ENCODE results near the genes MAP4K3 and TMEM178A.

DNA sequence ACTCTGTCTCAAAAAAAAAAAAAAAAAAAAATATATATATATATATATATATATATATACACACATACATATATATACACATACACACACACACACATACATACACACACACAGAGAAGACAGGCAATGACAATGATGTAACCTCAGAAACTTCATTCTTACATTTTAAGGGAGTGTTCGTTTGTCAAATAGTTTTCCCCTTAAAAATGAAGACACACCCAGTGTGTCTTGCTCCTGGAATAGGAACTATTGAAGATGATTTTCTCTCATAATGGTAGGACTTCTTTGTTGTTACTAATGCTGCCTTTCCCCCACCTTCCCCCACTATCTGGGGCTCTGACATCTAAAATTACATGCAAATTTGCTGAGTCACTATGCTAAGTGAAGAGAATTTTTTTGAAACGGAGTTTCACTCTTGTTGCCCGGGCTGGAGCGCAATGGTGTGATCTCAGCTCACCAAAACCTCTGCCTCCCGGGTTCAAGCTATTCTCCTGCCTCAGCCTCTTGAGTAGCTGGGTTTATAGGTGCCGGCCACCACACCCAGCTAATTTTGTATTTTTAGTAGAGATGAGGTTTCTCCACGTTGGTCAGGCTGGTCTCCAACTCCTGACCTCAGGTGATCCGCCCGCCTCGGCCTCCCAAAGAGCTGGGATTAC is 48.1 kb downstream of the DHX57 start:
- PRO-cap: no peak

DNA sequence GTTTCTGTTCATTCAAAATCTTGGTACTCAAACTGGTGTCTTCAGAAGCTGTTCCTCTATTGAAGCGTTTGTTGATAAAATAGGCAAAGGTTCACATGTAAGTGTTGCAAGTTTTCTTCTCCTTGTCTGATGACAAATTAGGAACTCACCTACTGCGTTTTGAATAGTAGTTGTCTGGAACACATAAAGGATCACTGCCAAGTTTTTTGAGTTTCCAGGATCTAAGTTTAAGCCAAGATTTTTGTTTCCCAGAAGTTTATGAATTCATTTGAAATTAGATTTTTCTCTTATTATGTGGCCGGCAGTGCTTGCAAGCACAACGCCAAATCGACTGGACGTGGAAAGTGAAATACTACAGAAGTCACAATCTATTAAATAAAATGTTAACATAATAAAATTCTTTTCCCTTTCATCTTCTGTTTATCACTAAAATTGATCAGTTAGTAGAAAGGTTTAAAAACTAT is 85.4 kb downstream of the ARHGEF33 start:
- PRO-cap: no peak

GRCh38 chr2:39052529-39052865 is 68.4 kb downstream of the SOS1 start:
- PRO-cap: no peak

- PRO-cap: unidirectional peak, plus-strand start at chr2:39217104
Observed at GRCh38 chr2:39216847-39217374, 96.1 kb upstream of the SOS1 start.

GRCh38 chr2:39243508-39244543 is 123.0 kb upstream of the SOS1 start:
- PRO-cap: no peak

DNA sequence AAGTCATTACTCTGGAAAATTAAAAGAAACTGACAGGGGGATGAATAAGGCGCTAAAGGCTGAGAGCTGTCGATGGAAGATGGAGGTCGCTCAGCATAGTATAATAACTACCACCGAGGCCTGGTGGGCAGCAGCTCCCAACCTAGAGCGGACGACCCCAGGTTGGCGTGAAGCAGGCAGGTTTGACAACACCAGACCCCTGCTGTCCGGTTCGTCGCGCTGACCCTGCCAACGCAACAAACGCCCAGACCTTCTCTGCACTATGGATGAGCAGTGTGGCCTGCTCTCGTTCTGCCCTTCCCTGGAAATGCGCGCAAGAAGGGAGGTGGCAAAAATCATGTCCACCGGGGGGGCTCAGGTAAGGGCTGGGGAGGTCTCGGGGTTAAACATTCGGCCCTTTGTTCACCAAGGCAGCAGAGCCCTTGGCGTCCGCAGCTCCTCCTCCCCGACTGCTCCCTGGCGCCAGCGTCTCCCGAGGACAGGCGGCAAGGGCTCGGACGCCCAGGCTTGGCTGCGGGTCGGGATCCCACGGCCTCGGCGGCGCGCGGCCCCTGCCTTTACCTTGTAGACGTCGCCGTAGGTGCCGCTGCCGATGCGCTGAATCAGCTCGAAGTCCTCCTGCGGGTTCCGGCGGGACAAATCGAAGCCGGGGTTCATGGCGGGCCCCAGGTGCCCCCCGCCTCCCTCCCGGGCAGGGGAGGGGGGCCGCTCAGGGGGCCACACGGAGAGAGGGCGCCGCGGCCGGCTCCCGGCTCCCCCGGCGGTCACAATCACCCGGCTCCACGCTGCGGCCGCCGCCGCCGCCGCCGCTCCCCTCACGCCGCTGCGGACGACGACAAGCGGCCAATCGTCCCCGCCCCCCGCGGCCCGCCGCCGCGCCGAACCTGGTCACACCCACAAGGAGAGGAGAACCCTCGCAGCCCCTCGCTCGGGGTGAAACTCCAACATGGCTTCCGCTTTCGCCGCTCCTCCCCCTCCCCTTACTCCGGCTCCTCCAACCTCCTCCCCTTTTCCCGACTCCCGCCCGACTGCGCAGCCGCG is at the start of gene MAP4K3:
TSS of gene MAP4K3 (minus strand) at position 955 of the 1,041 bp plus-strand sequence.
- PRO-cap: bidirectional peak, plus-strand start at position 504 of the sequence, minus-strand start at position 451 of the sequence; bidirectional peak, plus-strand start outside the sequence, minus-strand start at position 982 of the sequence

DNA sequence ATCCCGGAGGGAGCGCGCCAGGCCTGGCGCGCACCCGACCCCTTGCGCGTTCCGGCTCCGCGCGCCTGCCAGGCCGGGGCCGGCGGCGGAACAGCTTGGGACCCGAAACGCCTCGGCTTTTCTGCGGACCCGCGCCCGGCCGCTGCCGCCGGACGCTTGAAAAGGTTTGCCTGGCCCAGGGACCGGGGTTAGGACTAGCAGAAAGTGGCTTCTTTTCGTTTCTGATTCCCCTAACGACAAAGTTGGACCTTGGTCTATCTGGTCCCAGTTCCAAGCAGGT is 227 bp upstream of the MAP4K3 start:
- PRO-cap: bidirectional peak, plus-strand start at position 71 of the sequence, minus-strand start outside the sequence

DNA sequence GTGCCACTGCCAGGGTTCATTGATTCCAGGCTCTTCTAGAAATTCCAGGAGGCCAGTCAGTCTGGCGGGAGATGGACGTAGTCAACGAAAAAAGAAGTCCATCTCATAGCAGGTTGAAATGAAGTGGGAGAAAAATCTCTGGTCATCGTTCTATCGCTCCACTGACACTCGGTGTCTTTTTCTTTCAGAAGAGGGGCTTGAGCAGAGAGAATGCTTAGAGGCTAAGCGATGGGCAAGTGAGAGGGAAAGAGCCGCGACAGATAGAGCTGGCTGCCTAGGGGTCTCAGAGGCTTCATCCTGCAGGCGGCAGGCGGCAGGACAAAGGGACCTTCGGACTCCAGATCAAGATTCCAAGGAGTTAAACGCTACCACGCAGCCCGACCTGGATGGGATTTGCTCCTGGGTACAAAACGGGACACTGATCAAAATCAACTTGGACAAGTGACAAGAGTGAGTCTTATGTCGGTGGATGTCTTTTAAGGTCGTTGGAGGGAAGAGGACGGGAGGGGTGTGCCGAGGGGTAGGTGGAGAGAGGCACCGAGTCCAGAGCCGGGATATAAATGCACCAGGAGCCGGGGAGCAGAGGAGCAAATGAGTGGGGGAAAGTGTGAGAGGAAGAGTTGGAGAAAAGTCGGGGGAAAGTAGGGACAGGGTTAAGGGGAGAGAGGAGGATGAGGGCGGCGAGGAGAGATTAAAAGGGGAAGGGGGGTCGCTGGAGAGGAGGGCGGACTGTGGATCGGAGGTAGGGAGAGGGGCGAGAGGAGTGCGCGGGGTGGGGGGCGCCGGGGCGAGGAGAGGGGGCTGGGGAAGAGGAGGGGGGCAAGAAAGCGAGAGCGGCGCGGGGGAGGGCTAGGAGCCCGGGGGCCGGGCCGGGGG is 580 bp upstream of the TMEM178A start:
- PRO-cap: no peak

DNA sequence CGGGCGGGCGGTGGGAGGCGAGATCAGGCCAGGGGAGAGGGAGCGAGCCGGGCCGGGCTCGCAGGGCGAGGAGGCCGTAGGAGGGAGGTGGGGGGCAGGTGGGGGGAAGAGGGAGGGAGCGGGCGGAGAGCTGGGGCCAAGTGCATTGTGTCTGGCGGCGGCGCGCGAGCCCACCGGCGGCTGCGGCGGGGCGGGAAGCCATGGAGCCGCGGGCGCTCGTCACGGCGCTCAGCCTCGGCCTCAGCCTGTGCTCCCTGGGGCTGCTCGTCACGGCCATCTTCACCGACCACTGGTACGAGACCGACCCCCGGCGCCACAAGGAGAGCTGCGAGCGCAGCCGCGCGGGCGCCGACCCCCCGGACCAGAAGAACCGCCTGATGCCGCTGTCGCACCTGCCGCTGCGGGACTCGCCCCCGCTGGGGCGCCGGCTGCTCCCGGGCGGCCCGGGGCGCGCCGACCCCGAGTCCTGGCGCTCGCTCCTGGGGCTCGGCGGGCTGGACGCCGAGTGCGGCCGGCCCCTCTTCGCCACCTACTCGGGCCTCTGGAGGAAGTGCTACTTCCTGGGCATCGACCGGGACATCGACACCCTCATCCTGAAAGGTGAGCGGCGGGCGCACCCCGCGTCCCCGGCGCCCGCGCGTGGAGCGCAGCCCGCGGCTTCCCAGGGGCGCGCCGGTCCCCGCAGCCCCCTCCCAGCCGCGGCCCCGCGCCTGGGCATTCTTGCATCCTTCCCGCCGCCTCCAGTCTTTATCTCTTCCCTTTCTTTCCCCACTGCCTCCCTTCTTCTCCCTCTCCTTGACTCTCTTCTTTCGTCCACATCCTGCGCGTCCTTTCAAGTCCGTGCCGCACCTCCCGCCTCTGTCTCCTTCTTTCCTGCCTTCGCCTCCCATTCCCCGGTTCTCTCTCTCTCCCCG is at the start of gene TMEM178A:
TSS of gene TMEM178A (plus strand) at position 143 of the 914 bp plus-strand sequence.
- PRO-cap: no peak

- PRO-cap: no peak
Observed at GRCh38 chr2:39753237-39753785, 25.7 kb downstream of the THUMPD2 start.

DNA sequence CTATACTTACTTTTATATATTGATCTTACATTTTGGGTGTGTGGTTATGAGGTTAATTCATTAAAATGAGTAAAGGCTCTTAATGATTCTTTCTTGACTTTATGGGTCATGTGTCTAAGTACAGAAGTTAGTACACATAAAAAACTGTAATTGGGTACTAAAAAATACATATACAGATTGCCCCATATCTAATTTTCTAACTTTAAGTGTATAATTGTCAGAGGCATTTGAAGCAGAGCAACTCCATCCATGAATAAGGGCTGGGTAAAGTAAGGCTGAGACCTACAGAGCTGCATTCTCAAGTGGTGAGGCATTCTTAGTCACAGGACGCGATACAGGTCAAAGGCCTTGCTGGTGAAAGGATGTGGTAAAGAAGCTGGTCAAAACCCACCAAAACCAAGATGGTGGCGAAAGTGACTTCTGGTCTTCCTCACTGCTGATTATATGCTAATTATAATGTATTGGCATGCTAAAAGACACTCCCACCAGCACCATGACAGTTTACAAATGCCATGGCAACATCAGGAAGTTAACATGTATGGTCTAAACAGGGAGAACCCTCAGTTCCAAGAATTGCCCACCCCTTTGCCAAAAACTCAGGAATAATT is 50.0 kb downstream of the SLC8A1 start:
- PRO-cap: no peak

GRCh38 chr2:40534582-40535202 is 82.8 kb upstream of the SLC8A1 start:
- PRO-cap: no peak

GRCh38 chr2:41840481-41841658 is 207.0 kb upstream of the PKDCC start:
- PRO-cap: unidirectional peak, plus-strand start at chr2:41841052

DNA sequence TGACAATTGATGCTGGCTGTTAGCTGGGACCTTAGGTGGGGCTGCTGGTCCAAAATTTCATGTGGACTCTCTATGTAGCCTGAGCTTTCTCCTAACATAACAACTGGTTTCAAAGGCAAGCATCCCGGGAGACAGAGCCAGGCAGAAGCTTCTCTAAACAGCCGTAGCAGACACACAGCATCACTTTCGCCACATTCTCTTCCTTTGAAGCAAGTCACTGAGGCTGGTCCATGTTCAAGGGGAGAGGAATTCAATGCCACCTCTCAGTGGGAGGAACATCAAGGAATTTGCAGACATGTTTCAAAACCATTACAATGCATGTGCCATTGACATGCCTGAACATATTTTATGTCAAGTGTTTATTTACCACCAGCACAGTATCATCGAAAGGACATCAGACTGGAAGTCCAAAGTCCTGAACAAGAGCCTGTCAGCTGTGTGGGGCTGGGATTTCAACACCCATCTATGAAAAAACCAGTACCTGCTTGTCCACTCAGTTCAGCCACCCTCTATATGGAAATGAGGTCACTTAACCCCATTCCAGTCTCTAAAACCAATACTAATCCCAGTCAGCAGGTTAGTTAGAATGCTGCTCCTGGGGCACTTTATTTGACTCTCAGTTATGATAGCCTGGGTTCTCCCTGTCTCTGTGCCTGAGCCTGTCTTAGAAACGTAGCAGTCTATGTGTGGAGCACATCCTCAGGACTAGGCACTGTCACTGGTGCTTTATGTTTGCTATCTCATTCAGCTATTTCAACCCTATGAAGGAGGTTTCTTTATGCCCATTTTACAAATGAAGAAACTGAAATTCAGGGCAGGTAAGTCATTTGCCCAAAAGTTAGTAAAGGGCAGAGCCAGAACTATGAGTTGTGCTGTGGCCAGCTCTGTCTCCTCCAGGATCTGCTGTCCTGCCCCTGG is 152.7 kb upstream of the PKDCC start:
- PRO-cap: no peak

GRCh38 chr2:41905670-41906106 is 142.1 kb upstream of the PKDCC start:
- PRO-cap: no peak

DNA sequence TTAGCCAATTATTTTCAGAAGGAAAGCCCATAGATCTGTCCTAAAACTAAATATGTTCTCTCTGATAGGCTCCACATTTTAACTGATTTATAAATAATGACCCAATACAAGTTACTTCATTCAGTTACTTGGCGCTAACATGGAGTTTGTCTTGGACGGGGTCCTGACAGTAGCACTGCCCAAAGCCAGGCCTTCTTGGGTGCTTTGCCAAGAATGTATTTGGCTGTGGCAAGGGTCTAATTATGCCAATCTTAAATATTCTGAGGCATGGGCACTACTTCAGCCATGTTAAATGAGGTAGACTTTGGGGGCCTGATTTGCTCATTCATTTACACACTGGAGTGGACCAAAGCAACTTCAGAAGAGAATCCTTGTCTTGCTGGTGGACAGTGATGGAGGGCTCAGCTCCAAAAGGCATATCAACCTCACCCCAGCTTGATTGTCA is 135.0 kb upstream of the PKDCC start:
- PRO-cap: no peak

DNA sequence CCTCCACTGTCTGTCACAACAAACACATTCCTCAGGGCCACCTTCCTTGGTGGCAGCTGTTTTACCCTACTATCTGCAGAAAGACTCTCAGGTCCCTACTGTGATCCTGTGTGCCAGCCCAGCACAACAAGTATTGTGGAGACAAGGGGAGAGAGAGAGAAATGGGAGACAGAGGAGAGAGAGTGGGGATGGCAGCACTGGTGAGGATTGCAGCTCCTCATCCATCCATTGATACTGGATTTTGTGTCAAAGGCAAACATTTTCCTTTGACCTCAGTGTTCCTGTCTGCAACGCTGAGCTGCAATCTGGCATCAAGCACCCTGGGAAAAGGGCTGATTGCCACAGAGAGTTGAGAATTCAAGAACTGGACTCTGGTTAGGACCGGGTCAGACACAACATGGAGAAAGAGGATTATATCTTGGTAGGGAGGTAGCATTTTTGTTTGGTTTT is 82.1 kb upstream of the PKDCC start:
- PRO-cap: no peak

GRCh38 chr2:42046068-42046448 is 1.8 kb upstream of the PKDCC start:
- PRO-cap: no peak

DNA sequence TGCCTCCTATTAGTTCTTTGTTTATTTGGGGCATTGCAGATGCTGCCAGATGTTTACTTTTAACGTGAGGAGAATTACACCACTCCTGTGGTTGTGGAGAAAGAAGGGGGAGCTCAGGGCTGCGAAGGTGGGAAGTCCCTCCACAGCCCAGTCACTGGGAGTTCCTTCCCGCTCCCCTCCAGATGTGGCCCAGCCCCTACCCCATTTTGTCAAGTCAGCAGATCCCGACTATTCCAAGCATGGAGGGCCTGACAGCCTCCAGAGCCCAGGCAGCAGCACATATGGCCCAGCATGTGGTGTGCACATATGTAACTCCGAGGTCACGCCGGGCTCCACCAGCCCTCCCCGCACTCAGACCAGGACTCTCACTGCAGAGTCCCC is 20.9 kb downstream of the PKDCC start:
- PRO-cap: unidirectional peak, minus-strand start at position 178 of the sequence

DNA sequence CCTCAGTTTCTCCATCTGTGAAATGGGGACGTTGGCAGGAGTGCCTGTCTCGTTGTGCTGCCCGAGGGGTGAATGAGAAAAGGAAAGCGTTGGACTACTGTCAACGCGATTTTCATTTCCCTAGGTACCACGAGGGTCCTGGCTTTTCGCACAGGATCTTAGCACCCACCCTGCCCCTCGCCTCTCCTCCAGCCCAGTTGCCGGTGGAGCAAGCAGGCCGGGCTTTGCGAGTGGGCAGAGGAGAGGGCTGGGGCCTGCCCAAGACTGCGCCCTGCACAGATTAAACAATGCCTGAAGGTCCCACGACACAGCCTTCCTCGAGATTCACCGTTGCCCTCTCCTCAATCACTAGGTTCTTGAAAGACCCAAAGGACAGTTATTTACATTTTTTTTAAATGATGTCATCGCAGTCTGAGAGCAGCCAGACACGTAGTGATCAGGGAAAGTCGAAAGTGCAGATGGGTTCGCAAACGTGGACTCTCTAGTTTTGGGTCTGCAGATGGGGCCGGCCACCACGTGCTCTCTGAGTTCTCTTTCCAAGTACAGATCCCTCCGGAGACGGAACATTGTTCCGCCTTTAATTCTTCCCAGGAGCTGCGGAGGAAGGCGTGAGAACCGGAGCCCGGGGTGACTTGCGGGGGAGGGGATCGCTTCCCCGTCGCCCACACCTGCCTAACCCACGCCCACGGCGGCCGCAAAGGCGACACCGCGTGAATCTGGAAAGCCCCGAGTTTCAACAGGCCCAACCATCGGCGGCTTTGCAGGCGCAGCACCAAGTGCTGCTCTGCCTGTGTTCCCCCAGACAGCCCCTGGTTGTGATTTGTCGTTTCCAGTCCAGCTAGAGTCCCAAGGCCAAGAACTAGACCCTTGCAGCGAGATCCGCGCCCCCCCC is 54.2 kb downstream of the PKDCC start:
- PRO-cap: bidirectional peak, plus-strand start at position 484 of the sequence, minus-strand start at position 350 of the sequence; bidirectional peak, plus-strand start at position 749 of the sequence, minus-strand start at position 649 of the sequence

Measured in ileum (tissue), 1 donor.